Placental epithelial cell (primary cell): ENCODE results near the genes TPK1 and KRBA1.

GRCh38 chr7:143485461-143485822 is 7.8 kb downstream of the TAS2R41 start:
- CAGE, long polyA plus RNA = no peak

DNA sequence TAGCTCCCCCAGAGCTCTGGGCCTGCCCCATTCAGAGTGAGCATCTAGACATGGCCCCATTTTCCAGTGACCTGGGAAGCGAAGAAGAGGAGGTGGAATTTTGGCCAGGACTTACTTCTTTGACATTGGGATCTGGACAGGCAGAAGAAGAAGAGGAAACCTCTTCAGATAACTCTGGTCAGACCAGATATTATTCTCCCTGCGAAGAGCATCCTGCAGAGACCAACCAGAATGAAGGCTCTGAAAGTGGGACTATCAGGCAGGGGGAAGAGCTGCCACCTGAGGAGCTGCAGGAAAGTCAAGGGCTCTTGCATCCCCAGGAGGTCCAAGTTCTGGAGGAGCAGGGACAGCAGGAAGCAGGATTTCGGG is 7.8 kb downstream of the ARHGEF5 start:
- CAGE, long polyA plus RNA = no peak

DNA sequence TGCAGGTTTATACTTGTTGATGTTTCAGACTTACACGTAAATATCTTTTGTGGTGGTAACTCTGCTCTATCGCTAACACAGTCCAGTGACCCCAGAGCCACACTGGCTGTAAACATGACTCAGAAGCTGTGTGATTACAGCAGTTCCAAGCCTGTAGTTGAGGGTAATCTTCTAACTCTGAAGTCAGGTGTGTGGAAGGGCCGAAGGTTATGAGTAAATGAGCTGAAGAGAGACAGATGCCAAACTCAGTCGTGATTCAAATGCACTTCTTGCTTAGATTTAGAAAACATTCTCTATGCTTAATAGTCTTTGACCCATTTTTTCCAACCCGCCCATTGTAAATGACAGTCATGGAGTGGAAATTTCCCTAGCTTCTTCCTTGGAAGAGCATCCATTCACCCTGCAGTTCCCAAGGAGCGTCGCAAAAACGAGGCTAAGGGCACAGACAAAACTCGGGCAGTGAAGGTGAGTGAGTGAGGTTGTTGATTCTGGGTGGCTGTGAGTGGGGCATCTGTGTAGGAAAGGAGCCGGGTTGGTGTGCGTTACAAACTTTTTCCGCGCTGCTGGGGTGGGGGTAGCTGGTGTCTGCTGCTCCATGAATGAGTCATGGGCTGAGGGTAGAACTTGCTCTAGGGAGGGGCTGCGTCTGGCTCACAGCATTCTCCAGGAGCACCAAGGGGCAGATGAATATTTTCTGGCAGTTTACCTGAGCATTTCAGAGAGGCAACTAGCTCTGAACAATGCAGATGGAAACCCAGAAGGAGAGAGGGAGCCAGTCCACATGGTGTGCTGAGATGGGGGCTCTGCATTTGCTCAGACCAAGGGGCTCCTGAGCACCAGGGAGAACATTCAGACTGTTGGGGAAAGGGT is 25.6 kb downstream of the NOBOX start:
- CAGE, long polyA plus RNA = no peak

DNA sequence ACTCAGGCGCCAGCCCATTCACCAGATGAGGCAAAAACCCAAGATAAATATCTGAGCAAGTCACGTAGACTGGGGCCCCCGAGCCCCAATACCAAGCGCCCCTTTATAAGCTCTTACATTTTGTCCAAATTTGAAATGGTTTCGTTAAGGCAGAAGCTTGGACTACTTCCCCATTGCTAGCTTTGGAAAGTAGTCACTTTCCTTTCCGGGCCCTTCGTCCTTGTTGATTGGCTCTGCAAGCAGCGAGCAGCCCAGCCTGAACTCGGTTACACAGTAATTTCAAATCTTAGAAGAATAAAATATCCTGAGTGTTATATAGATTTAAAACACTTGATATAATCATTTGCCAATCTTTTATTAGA is 1.1 kb downstream of the TPK1 start:
- CAGE, long polyA plus RNA = no peak

DNA sequence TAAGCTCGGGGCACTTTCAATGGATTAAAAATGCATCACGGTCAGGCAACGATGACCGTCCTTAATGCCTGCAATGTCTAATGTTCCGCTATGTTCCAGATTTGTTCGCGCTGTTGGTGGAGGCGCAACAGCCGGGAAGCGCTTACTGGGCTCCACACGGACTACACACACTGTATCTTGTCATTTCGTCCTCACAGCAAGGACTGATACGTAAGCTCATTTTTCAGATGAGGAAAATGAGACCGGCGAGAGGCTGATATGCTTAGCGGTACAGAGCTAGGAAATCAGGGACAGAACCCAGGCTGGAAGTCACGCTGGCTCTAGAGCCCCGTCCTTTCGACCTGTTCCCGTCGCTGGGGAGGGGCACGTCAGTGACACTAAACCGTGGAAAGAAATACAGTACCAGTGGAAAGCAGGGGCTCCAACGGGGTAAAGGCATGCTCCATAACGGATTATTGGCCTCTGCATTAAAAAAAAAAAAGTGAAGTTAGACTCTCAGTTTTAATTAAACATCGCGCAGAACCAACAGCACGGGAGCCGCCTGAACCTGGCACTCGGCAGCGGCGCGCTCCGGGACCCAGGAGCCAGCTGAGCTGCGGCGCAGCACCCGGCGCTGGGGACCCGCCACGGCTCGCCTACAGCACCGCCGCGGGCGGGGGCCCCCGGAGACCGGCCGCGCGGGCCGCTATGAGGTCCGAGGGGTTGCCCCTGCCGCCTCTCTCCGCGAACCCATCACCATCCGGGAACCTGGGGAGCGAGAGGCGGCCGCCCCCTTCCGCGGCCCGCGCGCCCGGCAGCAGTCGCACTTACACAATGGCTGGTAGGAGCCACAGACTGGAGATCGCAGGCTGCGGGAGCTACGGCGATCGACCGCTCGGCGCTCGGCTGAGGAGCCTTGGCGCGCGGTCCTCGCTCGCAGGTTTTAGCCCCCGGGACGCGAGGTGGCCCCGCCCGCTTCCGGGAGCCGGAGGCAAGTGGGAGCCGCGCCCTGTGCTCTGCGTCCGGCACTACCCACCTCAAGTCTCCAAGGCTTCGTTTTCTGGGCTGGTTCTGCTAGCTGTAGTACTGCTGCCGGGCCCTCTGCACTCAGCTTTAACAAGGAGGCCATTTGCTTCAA is at the start of gene TPK1:
Gene TPK1 (minus strand): TSS at position 897 of the 1,117 bp plus-strand sequence.
- CAGE, long polyA plus RNA = no peak

- CAGE, long polyA plus RNA = no peak
These were observed 8.9 kb upstream of the C7orf33 start for GRCh38 chr7:148581729-148582055.

DNA sequence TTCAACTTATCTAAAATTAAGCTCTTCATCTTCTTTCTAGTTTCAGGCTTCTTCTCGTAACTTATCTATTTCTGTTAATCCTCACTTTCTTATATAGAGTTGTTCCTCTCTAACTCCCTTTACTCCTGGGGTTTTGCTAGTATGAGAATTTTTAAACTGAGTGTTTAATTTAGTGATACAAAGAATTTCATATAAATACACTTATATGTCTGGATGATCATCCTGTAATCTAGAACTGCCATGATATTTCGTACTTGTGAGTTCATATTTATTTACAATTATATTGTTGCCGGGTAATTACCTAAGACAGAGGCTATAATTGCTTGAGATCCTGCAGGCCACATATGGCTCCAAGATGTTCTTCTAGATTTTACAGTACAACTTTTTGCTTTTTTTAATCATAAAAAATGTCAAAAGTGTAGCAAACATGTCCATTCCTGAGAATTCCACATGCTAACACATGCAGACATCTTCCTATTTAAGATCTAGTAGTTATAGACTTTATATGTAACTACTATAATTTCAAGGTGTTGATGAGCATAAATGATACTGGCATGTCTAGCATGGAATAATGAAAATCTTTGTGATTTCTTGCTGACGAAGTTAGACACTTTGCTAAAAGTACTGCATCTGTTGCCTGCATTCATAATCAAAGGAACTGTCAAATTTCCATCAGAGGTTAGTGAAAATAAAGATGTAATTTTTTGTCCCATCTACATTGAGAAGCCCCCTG is 17.2 kb downstream of the CUL1 start:
- CAGE, long polyA plus RNA = no peak

- CAGE, long polyA plus RNA = no peak
These were observed 34.2 kb downstream of the CUL1 start for GRCh38 chr7:148732812-148733342.

- CAGE, long polyA plus RNA = no peak
These were observed 44.7 kb downstream of the PDIA4 start for GRCh38 chr7:148983288-148984340.

DNA sequence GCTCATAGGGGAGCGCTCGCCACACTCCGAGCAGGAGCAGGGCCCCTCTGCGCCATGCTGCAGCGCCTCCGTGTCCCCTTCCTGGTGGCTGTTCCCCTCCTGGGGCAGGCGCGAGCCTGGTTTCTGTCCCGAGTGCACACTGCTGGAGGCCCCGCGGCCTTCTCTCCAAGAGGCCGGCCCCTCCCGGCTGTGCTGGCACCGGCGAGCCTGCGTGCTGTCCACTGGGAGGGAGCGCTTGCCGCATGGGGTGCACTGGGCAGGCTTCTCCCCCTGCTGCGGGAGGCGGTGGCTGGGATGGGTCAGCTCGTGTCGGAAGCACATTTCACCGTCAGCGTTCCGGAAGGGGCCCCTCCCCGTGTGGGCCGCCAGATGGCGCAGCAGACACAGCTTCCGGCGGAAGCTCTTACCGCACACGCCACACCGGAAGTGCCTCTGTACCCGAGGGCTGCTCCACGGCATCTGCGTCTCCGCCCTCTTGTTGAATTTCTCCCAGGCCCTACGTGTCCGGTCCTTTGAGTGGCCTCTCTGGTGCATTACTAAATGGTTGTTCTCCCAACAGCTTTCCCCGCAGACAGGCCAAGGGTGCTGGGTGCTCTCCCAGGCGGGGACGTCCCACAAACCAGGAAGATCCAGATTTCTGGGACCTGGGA is 18.8 kb downstream of the ZNF786 start:
- CAGE, long polyA plus RNA = no peak

DNA sequence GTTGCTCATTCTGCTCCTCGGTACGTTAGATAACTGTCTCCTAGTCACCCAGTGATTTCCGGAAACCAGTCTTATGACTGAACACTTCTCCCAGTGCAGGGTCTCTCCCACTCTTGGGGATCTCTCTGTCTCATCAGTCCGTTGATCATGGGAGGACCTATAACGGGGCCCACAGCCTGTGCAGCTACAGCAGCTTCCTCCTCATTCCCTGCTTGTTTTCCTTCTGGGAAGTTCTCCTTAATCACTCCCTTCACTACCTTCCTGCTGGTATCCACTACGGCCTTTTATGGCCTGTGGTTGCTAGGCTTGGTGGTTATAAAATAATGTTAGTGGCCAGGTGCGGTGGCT is 3.6 kb upstream of the ZNF282 start:
- CAGE, long polyA plus RNA = no peak

DNA sequence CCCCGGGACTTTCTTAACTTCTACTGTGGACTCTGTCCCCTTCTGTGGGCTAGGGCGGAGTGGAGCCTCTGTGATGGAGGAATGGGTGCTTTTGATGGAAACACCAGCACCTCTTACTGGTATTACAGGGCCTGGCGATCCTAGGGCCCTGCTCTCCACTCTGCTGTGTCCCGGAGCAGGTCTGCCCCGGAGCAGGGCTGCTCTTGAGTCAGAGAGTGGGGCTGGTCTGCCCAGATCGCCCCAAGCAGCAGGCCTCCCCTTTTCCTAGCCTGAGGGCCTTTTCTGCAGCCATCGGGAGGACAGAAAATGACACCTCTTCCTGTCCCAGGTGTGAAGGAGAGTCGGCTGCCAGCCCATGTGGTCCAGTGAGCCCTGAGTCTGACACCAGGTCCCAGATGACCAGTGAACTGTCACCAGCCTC is 1.4 kb downstream of the ZNF282 start:
- CAGE, long polyA plus RNA = no peak

DNA sequence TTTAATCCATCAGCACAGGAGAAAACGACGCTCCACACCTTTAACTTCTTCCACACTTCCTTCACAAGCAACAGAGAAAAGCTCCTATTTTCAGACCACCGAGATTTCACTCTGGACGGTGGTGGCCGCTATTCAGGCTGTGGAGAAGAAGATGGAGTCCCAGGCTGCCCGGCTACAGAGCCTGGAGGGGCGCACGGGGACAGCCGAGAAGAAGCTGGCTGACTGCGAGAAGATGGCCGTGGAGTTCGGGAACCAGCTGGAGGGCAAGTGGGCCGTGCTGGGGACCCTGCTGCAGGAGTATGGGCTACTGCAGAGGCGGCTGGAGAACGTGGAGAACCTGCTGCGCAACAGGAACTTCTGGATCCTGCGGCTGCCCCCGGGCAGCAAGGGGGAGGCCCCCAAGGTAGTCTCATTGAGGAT is 10.7 kb downstream of the ZNF212 start:
- CAGE, long polyA plus RNA = no peak

DNA sequence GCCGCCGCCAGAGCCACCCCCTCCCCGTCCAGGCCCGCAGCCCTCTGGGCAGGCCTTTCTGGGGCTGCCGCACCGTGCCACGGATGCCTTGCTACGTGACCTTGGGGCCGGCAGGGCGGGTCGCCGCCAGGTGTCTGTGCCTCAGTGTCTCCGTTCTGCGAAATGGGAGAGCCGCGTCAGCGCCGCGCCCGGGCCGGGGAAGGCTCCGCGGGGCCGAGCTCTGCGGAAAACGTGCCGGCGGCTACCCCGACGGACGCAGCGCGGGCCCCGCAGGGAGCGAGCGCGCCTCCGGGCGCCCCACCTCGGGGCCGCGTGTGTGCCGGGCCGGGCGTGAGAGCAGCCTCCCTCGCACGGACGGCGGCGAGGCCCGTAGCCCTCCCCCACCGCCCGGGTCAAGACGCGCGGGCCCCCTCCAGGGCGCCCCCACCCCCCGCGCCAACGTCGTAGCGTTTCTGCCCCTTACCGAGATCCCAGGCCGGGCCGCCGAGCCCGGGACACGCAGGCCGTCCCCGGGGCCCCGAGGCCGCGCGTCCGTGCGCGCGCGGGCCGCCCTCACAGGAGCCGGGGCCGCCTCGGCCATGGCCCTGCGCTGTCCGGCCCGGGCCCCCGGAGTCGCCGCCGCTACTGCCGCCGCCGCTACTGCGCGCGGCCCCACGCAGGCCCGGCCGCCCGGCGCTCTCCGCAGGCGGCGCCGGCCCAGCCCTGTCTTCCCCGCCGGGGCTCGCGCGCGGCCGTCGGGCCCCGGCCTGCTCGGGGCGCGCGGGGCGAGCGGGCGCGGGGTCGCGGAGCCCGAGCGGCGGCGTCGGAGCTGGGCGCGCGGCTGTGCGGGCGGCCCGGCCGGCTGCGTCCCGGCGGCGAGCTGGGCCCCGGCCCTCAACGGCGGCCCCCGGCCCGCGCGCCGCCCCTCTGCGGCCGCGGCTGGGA is 1.0 kb downstream of the ZNF777 start:
- CAGE, long polyA plus RNA = no peak

- CAGE, long polyA plus RNA = no peak
These were observed 67.5 kb upstream of the ZNF746 start for GRCh38 chr7:149564926-149565620.

DNA sequence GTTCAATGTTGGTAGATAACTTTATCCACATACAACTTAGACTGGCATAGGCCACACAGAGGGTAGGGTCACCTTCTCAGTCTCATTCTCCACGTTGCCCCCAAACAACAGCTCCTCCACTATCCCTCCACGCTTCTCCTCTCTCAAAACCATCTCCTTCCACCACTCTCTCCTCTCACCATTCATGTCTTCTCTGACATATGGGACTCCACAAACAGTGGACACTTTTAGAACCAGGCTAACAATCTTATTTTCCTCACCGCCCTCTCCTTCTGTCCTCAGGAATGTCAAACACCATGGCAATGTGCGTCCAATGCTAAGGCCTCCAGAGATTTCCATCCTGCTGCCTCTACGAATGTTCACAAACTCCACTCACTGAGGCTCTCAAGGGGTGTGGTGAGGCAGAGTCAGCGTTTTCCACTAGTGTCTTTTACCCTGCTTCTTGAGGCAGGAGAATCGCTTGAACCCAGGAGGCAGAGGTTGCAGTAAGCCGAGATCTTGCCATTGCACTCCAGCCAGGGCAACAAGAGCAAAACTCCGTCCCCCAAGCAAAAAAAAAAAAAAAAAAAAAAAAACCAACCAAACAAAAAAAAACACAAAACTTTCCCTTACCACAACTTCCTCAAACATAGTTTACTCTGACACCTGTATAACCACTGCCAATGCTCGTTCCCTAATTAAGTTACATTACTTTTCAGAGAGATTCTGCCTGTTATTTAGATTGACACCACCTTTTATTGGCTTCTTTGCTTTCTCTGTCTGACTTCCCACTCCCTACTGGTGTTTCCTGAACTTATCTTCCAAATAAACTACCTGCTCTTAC is 102.0 kb upstream of the ZNF746 start:
- CAGE, long polyA plus RNA = no peak

DNA sequence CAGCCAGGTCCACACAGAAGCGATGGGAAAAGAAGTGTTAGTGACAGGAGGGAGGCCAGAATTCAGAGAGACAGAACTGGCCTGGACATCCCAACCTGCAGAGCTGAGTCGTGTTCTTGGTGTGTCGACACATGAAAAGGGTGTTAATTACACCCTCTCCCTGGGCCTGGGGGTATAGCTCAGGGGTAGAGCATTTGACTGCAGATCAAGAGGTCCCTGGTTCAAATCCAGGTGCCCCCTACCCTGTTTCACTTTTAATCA is 79.3 kb upstream of the KRBA1 start:
- CAGE, long polyA plus RNA = no peak

DNA sequence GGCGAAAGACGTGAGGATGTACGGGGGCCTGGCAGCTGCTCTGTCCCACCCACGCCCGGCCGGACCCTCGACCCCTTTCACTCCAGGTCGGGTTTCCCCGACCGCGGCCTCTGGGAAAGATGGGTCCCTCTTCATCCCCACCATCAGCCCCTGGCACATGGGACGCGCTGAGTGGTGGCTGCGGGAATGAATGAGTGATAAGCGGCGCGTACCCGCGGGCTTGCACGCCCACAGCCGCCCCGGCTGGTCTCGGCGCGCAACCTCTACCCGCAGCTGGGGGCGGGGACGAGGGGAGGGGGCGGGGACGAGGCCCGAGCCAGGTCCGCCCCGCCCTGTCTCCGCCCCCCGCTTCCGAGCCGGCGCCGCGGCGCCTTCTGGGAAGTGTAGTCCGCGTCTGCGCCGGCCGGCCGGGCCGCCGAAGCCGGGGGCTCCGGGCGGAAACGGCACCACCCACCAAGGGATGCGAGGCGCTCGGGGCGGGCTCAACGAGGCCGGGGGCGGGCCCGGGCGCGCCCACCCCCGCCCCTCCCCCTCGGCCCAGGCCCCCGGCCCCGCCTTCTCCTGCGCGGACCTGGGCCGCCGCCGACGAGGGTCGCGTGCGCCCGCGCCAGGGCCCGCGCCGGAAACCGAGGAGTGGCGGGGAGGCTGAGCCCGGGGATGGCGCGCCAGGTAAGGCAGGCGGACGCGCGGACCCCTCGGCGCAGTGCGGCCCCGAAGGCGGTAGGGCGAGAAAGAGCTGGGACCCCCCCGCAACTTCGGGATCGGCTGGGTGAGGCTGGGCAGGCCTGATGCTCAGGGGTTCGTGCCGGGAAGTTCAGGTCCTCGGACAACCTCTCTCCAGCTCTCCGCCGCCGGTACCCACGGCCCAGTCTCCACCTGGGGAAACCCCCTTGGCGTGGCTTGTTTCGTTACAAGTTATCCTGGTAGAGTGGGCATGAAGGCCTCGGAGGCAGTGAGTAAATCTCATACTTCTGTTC is at the start of gene KRBA1:
Gene KRBA1 (plus strand): TSS at position 554 of the 977 bp plus-strand sequence.
- CAGE, long polyA plus RNA = no peak

DNA sequence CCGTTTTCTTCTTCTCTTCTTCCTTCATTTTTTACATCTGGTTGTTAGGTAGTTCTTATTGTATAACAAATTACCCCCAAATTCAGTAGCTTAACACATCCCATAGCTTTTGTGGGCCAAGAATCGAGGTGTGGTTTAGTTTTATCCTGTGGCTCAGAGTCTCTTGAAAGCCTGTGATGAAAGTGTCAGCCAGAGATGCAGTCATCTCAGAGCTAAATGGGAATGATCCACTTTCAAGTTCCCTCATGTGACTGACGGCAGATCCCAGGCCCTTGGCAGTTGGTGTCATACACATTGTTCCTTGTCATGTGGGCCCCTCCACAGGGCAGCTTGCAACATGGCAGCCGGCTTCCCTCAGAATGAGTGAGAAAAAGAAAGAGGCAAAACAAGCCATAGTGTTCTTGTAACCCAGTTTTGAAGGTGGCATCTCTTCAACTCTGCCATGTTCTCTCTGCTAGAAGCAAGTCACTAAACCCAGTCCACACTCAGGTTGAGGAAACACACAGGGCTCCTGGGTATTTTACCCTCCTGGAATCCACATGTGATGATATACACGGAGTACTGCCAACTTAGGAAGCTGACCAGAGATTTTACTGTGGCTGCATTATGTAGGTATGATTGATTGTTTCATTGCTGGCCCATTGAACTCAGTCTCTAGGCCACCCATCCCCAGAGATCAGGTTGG is 153.1 kb upstream of the LRRC61 start:
- CAGE, long polyA plus RNA = no peak

GRCh38 chr7:150320861-150321446 is 2.2 kb upstream of the LRRC61 start:
- CAGE, long polyA plus RNA = no peak